Stomach (tissue), 7 donors: ENCODE data around the genes CD36 and AKAP9.

DNA sequence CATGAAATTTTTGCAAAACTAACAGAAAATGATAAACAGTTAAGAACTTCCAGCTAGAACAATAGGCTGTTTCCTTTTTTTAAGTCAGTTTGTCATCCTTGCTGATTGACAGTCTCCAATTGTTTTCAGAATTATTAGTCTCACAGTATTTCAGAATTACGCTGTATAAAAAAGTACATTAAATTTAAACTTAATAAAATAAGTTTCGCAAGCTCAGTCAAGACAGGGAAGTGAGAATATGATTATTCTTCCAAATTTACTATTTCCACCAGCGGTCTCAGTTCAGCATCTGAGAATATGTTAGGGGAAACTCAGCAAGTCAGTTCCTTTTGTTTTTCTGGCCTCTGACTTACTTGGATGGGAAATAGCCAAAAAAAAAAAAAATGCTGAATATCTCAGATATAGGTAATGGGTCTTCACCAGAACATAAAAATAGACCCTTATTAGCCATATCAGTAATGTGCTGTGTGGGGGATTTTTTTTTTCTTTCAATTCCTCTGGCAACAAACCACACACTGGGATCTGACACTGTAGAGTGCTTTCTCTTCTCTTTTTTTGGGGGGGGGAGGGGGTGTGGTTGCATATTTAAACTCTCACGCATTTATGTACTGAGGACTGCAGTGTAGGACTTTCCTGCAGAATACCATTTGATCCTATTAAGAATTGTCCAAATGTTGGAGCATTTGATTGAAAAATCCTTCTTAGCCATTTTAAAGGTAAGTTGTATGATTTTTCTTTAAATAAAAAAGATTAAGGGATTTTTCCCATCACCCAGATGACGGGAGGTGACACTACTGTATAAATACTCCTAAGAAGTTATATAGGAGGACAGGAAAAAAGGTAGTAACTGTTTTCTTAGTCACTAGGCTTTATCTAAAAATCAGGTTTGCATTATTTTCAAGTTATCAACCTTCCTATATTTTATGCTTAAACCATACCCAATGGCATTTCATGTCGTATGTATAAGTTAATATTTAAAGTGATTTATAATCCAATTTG, at the start of gene CD36:
Gene CD36, plus strand, starts transcription at position 612 of the 999 bp plus-strand sequence.
- PRO-cap, result unidirectional peak, plus-strand start at position 612 of the sequence
- RAMPAGE, long total RNA, 5 experiments, result start-site peak on the plus strand in 3 of 5 experiments, centred at positions 624 to 644 of the sequence, 21 to 657 reads per replicate
- RRBS, result no CpG with 5 or more reads among the region's 6 CpGs

DNA sequence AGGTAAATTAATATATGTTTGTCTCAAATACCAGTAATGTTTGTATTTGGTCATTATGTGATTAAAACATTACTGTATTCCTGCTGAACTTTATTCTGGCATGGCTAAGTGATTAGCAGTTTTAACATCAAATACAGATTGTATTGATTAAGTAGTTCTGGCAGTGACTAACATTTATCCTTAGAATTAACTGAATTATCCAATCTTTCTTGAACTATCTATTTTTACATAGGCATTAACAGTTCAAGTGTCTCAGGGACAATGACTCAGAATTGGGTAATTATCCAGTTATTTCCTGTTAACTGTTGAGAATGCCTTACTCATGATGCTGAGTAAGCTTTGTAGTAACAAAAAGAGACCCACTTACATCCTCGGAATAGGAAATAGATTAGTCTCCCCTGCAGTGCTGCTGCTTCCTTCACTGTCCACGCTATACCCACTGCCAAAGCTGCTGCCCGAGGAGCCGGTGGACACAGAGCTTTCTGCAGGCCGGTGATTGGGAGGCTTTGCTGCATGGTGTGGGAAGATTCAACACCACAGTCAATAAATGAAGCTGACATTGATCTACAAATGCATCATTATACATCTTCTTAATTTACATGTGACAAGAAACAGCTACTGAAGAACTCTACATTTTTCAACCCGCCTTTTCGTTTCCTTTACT, 357.2 kb downstream of the PCLO start:
- PRO-cap, result no peak
- RAMPAGE, long total RNA, 5 experiments, result no peak in any of the 5 experiments
- RRBS, result no CpG with 5 or more reads among the region's 7 CpGs

GRCh38 chr7:83629363-83630084, 19.4 kb downstream of the SEMA3E start:
- PRO-cap, result no peak
- RAMPAGE, long total RNA, 5 experiments, result no peak in any of the 5 experiments
- RRBS, result no CpG with 5 or more reads among the region's 10 CpGs

DNA sequence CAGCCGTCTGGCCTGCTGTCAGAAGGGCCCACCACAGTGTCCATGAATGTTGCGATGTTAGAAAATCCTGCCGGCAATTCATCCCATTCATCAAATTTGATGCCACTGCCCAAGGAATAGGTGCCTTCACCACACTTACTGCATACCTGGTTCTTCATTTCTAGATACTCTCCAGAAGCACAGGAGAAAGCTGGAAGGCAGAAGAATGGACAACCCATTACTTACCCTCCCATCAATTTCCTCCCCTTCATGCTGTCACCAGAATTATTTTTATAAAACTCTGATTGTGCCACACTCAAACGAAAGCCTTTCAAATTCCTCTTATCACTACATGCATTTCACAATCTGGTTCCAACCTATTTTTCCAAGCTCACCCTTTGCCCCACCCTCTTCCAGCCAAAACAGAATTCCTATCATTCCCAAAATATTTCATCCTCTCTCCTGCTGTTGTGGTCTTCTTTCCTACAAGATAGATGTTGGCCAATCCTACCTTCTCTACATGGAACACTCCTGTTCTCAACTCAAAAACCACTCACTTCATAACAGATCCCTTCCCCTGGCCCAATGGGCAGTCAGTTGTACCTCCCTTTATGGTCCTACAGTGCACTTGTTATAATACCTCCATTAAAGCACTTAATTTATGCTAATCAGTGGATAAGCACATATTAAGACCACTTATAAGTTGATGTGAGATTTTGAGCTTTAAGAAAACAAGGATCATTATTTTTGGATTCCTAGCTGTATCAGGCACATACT, 111.5 kb downstream of the ELAPOR2 start:
- PRO-cap, result no peak
- RAMPAGE, long total RNA, 5 experiments, result no peak in any of the 5 experiments
- RRBS, result no CpG with 5 or more reads among the region's 4 CpGs

- PRO-cap, result bidirectional peak, plus-strand start at chr7:87152064, minus-strand start at chr7:87152127
- RAMPAGE, long total RNA, 5 experiments, result no peak in any of the 5 experiments
- RRBS, result no CpG with 5 or more reads among the region's 15 CpGs
These were observed 439 bp upstream of the DMTF1 start for GRCh38 chr7:87151825-87152202.

DNA sequence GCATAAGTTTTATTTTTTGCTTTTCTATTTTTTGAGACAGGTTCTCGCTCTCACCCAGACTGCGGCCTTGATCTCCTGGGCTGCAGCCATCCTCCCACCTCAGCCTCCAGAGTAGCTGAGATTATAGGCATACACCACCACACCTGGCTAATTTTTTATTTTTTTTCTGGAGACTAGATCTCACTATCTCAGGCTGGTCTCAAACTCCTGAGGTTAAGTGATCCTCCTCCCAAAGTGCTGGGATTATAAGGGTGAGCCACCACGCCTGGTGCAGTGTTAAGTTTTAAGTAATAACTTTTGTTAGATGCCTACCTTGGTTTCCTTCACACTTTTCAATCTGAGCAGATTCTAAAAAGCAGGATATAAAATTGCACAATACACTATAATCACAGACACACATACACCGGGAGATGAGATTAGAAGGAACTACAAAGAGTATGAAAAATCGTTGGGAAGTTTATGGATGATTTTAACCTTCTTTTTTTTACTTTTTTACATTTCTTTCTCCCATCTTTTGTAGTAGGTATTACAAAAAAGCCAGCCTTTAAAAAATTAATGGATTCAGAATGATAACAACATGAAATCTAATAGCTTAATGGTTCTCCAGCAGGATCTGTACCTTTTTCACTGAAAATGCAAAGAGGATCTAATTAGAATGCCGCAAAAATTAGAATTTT, 10.0 kb downstream of the DMTF1 start:
- PRO-cap, result no peak
- RAMPAGE, long total RNA, 5 experiments, result no peak in any of the 5 experiments
- RRBS, result no CpG with 5 or more reads among the region's 6 CpGs

DNA sequence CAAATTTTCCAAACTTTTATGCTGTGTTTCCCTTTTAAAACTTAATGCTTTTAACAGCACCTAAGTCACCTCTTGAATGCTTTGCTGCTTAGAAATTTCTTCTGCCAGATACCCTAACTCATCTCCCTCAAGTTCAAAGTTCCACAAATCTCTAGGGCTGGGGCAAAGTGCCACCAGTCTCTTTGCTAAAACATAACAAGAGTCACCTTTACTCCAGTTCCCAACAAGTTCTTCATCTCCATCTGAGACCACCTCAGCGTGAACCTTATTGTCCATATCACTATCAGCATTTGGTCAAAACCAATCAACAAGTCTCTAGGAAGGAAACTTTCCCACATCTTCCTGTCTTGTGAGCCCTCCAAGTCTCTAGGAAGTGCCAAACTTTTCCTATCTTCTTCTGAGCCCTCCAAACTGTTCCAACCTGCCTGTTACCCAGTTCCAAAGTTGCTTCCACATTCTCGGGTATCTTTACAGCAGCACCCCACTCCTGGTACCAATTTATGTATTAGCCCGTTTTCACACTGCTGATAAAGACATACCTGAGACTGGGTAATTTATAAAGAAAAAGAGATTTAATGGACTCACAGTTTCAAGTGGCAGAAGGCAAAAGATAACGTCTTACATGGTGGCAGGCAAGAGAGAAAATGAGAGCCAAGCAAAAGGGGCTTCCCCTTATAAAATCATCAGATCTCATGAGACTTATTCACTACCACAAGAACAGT, 13.9 kb downstream of the TMEM243 start:
- PRO-cap, result no peak
- RAMPAGE, long total RNA, 5 experiments, result start-site peak on the minus strand in 1 of 5 experiments, centred at position 257 of the sequence, 5 reads per replicate
- RRBS, result no CpG with 5 or more reads among the region's 4 CpGs

DNA sequence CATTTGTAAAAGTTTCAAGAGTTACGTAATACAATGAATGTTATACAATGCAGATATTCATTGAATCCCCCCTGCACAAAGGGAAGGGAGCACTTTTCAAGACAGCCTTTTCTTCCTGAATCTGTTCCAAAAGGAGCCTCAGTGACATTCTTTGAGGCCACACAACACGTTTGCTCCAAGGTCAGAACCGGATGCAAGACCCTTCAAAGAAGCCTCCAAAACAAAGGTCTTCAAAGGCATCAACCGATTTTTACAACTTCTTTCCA, 490 bp downstream of the ABCB4 start:
- PRO-cap, result no peak
- RAMPAGE, long total RNA, 5 experiments, result no peak in any of the 5 experiments
- RRBS, result no CpG with 5 or more reads among the region's 4 CpGs

GRCh38 chr7:87628815-87629322, 671 bp downstream of the RUNDC3B start:
- PRO-cap, result unidirectional peak, minus-strand start at chr7:87629142
- RAMPAGE, long total RNA, 5 experiments, result no peak in any of the 5 experiments
- RRBS, result 9% methylated on average over 10 of the region's 33 CpGs

DNA sequence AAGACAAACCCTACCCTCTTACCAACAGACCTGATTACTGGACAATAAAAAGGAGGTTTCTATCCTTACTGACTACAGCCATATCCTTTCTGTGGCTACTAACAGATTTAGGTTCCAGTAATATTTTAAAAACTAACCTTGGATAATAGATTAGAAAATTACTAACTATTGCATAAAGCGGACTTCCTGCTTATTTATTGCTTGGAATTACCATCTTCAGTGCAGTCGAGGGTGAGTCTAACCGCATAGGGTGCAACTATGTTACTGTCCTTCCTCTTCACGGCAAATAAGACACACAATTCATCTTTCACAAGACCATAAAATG, 2.2 kb downstream of the SLC25A40 start:
- PRO-cap, result no peak
- RAMPAGE, long total RNA, 5 experiments, result no peak in any of the 5 experiments
- RRBS, result no CpG with 5 or more reads among the region's 4 CpGs

- PRO-cap, result bidirectional peak, plus-strand start at chr7:87877040, minus-strand start at chr7:87877101
- RAMPAGE, long total RNA, 5 experiments, result no peak in any of the 5 experiments
- RRBS, result 1% methylated on average over 9 of the region's 26 CpGs
These were observed 670 bp downstream of the DBF4 start for GRCh38 chr7:87876921-87877404.

DNA sequence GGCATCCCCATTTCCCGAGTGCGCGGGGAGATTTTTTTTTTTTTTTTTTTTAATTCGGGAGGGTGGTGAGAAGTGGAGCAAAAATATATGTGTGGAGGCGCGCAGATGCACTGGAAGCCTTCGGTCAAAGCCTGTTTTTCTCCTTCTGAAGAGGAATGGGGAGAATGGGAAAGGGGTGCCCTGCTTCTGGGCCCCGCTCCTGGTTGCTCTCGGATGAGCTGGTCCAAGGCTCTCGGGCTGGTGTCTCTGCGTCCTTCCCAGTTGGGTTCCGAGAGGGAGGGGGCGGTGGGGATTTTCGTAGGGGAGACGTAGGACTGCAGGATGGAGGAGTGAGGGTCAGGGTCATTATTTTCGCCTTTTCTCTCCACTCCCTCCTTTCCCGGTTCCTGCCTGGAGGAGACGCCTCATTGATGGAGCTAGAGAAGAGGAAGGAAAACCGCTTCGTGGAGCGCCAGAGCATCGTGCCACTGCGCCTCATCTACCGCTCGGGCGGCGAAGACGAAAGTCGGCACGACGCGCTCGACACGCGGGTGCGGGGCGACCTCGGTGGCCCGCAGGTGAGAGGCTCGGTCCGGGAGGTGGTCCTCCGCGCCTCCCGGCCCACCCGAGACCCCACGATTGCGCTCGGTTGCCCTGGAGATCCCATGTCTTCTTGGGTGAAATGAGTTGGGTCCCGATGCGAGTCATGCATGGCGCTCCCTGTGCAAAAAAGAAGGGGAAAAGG, 741 bp downstream of the ADAM22 start:
- PRO-cap, result no peak
- RAMPAGE, long total RNA, 5 experiments, result no peak in any of the 5 experiments
- RRBS, result no CpG with 5 or more reads among the region's 51 CpGs

DNA sequence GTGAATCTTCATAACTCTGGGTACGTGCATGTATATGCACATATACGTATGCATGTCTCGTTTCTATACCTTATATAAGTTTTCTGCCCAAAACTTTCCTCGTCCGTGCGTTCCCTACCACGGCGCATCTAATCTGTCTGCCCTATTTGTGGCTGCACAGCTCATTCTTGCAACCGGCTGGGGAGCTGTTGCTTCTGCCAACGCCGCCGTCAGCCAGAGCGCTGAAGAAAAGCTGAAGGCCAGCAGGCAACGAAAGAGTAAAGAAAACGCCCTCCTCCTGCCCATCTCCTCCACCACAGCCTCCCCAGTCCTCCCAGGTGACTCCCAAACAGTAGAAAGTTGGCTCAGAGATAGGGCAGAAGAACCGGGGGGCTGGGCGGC, 700 bp upstream of the ZNF804B start:
- PRO-cap, result no peak
- RAMPAGE, long total RNA, 5 experiments, result no peak in any of the 5 experiments
- RRBS, result no CpG with 5 or more reads among the region's 17 CpGs

DNA sequence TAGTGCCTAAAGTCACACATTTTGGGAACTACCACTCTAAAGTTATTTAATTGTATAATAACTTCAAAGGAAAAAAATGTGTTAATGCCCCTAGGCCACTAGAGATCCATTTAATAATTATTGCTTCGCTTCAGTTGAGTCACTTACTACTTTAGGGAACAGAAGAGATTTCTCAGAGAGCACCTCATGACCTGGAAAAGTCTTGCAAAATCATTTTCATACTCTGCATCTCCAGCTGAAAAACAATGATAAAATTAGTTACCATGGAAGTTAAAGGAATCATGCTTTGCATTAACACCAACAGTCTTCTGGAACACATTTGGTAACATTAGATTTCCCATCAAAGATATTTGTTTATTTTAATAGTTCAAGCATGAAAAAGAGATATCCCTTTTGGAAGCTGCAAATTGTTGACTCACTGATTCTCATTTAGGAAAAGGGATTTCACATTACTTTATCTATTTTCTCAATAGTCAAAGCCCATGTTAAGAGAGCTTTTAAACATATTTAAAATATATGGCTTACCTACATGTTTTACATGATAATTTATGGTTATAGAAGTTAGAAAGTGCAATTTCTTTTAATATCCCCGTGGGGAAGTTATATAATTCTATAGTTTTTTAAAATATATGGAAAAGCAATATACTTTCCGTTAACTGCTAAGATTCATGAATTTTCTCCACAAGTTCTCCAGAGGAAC, 1.7 kb upstream of the STEAP2 start:
- PRO-cap, result no peak
- RAMPAGE, long total RNA, 5 experiments, result no peak in any of the 5 experiments
- RRBS, result no CpG with 5 or more reads among the region's 3 CpGs

- PRO-cap, result no peak
- RAMPAGE, long total RNA, 5 experiments, result start-site peak on the plus strand in 1 of 5 experiments, at chr7:90214285-90214958 at its widest, 18 reads per replicate
- RRBS, result no CpG with 5 or more reads among the region's 3 CpGs
These were observed 3.1 kb downstream of the STEAP2 start for GRCh38 chr7:90214329-90215324.

- PRO-cap, result no peak
- RAMPAGE, long total RNA, 5 experiments, result no peak in any of the 5 experiments
- RRBS, result no CpG with 5 or more reads among the region's 3 CpGs
These were observed 7.9 kb downstream of the CLDN12 start for GRCh38 chr7:90411111-90411671.

DNA sequence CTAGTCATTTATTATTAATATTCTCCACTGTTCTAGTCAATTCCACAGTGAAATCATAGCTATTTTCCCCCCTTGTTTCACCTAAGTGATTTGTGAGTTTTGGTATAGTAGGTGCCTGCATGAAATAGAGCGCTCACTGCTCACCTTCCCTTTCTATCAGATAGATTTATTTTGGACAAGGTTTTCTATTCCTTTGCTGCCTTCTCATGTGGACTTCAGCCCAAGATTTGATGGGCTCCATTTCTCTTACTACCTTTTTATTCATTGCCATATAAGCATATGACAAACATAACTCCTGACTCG, 171.2 kb downstream of the CDK14 start:
- PRO-cap, result no peak
- RAMPAGE, long total RNA, 5 experiments, result no peak in any of the 5 experiments
- RRBS, result no CpG with 5 or more reads among the region's 2 CpGs

- PRO-cap, result bidirectional peak, plus-strand start at chr7:91940870, minus-strand start at chr7:91940731
- RAMPAGE, long total RNA, 5 experiments, result start-site peak on the plus strand in 4 of 5 experiments, at chr7:91940263-91941004 at its widest, 27 to 412 reads per replicate
- RRBS, result no CpG with 5 or more reads among the region's 62 CpGs
These were observed at the start of gene AKAP9 for GRCh38 chr7:91940545-91941419. Gene AKAP9, plus strand, starts transcription at chr7:91940862.

GRCh38 chr7:91941420-91941704, 700 bp downstream of the AKAP9 start:
- PRO-cap, result no peak
- RAMPAGE, long total RNA, 5 experiments, result no peak in any of the 5 experiments
- RRBS, result no CpG with 5 or more reads among the region's 5 CpGs

DNA sequence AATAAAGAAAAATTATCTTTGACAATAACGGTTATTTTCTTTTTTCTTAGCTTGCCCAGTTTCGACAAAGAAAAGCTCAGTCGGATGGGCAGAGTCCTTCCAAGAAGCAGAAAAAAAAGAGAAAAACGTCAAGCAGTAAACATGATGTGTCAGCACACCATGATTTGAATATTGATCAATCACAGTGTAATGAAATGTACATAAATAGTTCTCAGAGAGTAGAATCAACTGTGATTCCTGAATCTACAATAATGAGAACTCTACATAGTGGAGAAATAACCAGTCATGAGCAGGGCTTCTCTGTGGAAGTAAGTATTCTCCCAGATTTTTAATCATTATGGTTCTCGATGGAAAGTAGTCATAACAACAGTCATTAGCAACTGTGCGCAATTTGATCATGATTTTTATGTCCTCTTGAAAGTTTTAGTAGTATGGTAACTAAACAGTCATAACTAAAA, 33.0 kb downstream of the AKAP9 start:
- PRO-cap, result no peak
- RAMPAGE, long total RNA, 5 experiments, result start-site peak on the plus strand in 1 of 5 experiments, centred at position 248 of the sequence, 28 reads per replicate
- RRBS, result no CpG with 5 or more reads among the region's 6 CpGs